Measurements from ENCODE around the gene FCHSD2.

DNA sequence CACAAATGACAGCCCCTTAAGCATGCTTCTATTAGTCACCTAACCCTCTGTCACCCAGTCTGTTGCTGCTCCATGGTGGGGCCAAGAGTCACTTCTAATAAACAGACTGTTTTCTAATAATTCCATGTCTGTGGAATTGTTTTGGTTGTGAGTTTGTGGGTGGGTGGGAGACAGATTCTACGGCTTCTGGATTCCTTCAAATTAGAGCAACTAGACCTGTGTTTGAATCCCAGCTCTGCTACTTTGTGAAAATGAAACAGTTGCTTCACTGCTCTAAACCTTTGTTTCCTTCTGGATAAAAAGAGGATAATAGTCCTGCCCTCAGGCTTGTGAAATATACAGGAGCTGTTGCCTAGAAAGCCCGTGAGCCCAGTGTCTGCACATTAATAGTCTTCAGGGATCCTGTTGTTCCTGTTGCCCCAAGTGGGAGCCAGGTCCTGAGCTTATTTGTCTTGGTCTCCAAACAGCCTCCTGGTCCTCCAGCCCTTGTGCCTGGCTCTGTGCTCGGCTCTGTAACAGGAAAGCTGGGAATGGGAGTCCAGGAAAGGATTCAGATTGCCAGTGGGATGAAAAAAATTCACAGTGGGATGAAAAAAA is 2.6 kb upstream of the INPPL1 start:
- RRBS: no CpG with 5 or more reads among the region's 3 CpGs

GRCh38 chr11:72225646-72226334 is 1.2 kb downstream of the INPPL1 start:
- RRBS: no CpG with 5 or more reads among the region's 10 CpGs

DNA sequence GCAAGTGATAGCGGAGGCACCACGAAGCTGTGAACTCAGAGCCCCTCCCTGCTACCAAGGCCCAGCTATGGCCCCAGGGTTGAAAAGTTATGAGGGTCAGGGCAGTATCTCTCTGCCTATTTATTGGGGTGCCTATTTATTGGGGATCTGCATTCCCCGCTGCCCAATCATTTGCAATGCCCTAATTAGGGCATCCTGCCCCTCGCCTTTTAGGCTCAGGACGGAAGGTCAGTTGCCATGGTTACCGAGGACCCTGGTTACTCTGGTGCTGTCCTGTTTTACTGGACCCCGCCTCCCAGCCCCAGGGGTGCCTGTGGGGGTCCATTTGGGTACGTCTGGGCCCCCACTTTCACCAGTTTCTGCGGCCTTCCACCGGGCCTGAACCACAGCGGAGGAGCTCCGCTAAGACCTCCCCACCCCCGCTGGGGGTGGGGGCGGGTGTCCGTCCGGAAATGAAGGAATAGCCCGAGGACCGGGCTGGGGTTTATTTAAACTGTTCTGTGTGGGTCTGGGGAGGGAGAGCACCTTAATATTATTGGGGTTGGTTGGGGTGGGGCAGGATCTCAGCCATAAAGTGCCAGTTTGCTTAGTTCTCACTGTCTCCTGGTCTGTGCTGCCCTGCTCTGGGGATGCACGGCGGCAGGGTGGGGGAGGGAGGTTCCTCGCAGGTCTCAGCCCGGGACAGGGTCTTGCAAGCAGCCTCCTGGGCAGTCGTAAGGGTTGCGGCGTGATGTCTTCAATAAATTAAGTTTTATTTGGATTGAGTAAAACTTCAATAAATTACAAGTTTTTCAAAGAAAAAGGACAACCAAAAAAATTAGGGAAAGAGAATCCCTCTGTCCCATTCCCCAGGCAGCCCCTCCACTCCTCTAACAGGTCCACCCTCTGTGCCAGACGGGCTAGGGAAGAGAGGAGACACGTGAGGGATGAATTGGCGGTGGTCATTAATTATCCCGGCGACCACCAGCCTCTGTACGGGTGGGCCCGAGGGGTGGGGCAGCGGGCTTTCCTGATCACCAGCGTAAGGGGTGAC is 5.3 kb downstream of the PHOX2A start:
- RRBS: 84% methylated on average over 7 of the region's 34 CpGs

GRCh38 chr11:72481470-72481895 is 47.2 kb upstream of the CLPB start:
- RRBS: no CpG with 5 or more reads among the region's 2 CpGs

GRCh38 chr11:72483761-72484268 is 49.5 kb upstream of the CLPB start:
- RRBS: no CpG with 5 or more reads among the region's 3 CpGs

DNA sequence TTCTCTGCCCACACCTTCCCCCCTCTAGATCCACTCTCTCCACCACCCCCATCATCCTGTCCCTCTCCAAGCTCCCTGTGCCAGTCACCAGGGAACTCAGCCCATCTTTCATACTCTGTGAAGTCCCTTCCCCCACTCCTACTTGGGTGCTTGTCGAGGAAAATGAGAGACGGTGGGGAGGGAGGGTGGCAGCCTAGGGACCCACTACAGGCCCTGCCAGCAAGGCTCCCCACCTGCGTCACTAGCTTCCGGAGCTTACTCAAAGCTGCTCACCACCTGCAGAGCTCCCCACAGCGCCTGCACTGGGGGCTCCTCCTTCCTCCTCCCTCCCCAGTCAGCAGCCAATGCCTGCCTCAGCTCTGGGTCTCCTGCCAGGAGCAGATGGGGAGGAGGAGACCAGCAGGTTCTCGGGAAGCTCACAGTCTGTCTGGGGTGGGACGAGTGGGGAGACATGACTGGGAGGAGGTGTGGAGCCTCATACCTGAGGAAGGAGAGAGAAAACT is 82.2 kb downstream of the PDE2A start:
- RRBS: no CpG with 5 or more reads among the region's 7 CpGs

- RRBS: no CpG with 5 or more reads among the region's 15 CpGs
These were observed 49.6 kb downstream of the PDE2A start for GRCh38 chr11:72624329-72625283.

DNA sequence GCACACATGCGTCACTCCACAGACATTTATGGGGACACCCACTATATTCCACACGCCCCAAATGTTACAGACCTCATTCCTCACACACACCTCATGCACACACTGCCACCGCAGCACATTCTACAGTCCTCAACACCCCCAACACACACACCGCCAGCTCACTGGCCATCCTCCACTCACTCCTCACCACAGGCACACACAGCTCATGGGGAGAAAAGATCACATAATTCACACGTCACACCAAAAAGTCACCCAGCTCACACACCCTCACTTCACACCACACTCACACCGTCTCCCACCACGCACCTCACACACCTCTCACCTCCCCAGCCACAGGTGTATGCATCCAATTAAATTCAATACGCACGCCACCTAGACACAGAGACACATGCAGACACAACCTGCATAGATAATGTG is 34.3 kb downstream of the PDE2A start:
- RRBS: no CpG with 5 or more reads among the region's 9 CpGs

GRCh38 chr11:72681000-72681932 is 7.0 kb upstream of the PDE2A start:
- RRBS: no CpG with 5 or more reads among the region's 19 CpGs

DNA sequence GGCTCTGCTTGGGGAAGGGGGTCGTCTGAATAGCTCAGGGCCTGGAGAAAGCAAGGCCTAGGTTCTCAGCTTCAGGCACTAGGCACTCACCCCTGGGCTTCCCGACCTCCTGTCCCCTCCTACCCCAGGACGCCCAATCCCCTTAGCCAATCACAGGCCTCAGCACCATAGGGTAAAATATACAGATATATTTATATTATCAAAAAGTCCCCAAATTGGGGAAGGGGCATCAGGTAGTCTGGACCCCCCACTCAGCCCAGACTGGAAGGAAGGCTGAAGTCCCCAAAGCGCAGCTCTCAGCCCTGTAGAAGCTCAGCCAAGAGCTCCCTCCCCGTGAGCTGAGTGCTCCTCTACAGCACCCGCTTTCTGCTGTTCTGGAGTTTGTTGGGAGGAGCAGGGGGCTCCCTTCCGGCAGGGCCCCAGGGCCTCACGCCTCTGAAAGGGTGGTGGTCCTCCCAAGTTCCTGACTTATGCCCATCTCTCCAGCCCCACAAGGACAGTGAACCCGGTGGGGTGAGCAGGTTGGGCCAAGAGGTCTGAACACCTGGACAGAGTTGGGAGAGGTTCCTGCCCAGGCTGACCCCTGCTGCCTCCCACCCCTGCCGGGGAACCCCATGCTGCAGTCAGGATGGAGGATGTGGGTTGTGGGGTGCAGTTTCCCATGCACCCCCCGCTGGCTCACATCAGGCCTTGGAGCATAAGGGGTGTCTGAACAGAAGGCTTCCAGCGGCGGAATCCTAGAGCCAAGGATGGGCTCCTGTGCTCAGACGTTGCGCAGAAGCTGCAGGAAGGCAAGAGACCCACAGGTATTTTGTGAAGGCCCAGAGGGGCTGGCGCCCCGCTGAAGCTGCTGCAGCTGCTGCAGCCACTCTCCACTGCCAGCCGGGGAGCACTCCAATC is 10.9 kb upstream of the PDE2A start:
- RRBS: 86% methylated on average over 3 of the region's 18 CpGs

GRCh38 chr11:72688430-72689177 is 14.4 kb upstream of the PDE2A start:
- RRBS: no CpG with 5 or more reads among the region's 12 CpGs

GRCh38 chr11:72741241-72741830 is 10.9 kb downstream of the ARAP1 start:
- RRBS: no CpG with 5 or more reads among the region's 9 CpGs

GRCh38 chr11:72741831-72742365 is 10.3 kb downstream of the ARAP1 start:
- RRBS: no CpG with 5 or more reads among the region's 6 CpGs

- RRBS: no CpG with 5 or more reads among the region's 24 CpGs
These were observed 1.2 kb upstream of the ATG16L2 start for GRCh38 chr11:72812795-72813692.

- RRBS: no CpG with 5 or more reads among the region's 10 CpGs
These were observed 897 bp downstream of the ATG16L2 start for GRCh38 chr11:72815114-72815501.

DNA sequence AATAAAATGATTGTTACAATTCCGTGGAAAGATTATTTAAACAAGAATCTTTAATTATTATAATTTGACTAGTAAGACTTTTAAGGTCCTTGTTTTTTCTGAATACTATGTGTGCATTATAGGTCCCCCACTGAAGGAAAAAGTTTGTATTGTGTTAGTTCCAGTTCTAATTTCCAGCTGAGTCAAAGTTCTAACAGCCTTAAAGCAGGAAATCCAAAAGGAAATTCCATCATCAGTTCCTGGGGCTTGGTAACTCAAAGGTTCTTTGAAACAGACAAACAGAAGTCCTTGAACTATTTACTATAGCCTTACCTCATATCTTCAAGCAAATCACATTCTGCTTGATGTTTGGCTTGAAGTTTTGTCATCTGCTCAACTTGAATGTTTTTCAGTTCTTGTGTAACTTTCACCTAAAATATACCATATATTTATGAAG is 2.4 kb downstream of the FCHSD2 start:
- RRBS: no CpG with 5 or more reads among the region's 1 CpG

GRCh38 chr11:73141628-73142541 is at the start of gene FCHSD2:
TSS of gene FCHSD2 (minus strand) at chr11:73142318.
- RRBS: 2% methylated on average over 51 of the region's 108 CpGs

DNA sequence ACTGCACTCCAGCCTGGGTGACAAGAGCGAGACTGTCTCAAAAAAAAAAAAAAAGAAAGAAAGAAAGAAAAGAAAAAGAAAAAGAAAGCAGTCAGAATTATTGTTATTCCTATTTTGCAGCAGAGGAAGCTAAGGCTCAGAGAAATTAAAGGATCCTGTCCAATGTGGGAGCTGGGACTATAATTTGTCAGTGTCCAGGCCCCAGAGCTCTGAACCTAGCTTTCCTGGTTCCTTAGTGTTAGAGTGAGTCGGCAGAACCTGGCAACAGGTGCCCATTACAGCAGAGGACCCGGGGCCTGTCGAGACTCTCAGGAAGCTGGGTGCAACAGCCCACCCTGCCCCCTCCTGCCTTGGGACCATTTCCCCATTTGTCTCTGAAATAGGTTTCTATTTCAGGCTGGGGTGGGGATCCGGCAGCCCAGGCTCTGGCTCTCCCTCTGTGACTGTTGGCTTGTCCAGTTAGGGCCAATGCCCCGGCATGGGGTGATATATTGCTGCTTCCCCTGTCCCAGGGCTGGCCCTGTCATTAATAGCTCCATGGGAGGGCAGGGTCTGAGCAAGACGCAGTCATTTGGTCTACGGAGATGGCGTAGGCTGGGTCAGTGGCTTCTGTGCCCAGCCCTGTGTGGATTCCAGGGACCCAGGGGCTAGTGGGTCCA is 2.5 kb downstream of the P2RY6 start:
- RRBS: 46% methylated on average over 2 of the region's 9 CpGs

DNA sequence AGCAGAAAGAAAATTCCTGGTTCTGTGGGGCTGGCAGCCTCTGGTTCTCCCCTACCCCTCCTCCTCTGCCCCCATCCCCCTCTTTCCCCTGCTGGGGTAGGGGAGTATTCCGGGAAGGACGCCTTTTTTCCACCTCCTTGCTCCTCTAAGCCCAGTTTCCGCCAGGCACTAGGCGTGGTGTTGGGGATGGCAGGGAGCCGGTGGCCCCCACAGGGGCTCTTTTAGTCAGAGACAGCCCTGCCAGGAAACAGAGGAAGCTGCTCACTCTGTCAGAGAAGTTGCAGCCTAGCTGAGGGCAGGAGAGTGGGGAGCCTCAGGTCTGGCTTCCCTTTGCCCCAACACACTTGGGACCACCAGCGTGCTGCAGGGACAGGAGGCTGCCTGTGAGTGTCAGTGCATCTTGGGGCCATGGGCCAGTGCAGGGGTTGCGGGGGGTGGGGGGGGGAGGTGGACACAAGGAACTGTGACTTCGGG is 15.5 kb upstream of the ARHGEF17 start:
- RRBS: 33% methylated on average over 4 of the region's 8 CpGs

- RRBS: no CpG with 5 or more reads among the region's 8 CpGs
These were observed 9.9 kb downstream of the ARHGEF17 start for GRCh38 chr11:73317915-73318425.